ENCODE data around the genes TMEM132E and RASL10B.

DNA sequence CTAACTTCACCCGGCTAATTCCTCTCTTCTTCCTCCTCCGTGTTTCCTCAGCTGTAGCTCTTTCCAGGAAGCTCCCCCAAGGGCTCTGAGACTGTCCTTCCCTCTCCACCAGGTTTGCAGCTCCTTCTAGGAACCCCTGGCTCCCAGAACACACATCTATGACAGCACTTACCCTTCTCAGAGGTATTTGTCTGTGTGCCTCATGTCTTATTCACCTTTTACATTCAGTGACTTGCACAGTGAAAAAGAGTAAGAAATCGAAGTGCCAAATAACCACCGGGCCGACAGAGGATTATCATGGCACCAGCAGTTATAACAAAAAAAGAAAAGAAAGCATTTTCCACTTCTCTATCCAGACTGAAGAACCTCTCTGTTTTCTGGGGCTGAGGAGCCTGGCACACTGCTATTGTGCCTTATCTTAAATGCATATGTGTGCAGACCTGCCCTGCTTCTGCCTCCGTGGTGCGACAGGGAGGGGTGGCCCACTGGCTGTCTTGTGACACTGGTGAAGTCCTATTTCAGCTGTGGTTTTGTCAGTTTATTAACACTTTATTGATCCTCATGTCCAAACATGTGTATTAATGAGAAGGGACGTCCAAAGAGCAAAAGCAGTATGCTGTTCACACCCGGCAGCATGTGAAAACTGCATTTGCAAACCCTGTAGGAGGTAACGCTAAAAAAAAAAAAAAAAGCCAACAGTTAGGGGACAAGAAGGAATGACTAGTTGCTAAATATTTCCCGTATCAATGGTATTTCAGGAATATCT, 55.3 kb downstream of the CDK5R1 start:
- PRO-cap = no peak
- RAMPAGE, long total RNA, 4 experiments = no peak in any of the 4 experiments

GRCh38 chr17:32621135-32622340, 134.7 kb downstream of the CDK5R1 start:
- PRO-cap = no peak
- RAMPAGE, long total RNA, 4 experiments = no peak in any of the 4 experiments

- PRO-cap = no peak
- RAMPAGE, long total RNA, 4 experiments = no peak in any of the 4 experiments
Observed at GRCh38 chr17:32748230-32749097, 128.5 kb downstream of the MYO1D start.

DNA sequence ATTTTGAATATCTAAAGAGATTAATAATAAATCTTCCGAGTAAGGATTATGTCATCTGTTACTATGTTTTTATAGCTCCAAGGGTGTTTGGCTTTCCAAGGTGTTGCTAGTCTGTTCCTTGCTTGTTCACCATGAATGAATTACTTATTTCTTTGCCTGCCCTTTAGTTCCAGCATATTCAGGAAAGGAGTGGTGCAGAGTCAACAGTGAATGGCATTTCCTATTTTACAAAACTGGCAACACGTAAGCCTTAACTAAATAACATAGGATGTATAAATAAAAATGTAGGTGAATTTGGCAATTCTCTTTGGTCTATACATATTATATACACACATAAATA, 70.3 kb downstream of the MYO1D start:
- PRO-cap = no peak
- RAMPAGE, long total RNA, 4 experiments = no peak in any of the 4 experiments

GRCh38 chr17:32874293-32874747, 2.6 kb downstream of the MYO1D start:
- PRO-cap = no peak
- RAMPAGE, long total RNA, 4 experiments = no peak in any of the 4 experiments

DNA sequence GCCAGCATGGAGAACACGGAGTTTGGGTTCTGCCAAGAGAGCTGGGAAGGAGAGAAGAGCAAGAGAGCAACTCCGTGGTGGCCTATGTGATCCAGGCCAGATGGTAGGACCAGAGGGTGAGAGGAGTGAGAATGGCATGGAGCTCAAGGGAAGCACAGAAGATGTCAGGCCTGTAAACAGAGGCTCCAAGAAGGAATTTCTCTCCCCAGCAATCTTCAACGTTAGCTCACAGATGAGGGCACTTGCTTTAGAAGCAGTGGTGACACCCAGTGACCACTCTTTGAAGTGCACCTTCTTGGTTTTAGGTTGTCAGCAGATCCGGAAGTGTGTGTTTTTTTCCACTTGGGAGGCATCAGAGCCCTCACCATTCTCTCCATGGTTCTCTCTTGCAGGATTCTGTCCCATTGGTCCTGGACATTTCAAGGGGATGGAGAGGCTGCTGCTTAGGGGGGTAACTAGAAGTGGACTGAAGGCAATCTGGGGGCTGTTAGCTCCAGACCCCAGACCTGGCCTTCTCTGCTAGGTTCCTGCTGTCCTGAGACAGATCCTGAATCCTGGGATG, 18.1 kb upstream of the TMEM98 start:
- PRO-cap = no peak
- RAMPAGE, long total RNA, 4 experiments = no peak in any of the 4 experiments

DNA sequence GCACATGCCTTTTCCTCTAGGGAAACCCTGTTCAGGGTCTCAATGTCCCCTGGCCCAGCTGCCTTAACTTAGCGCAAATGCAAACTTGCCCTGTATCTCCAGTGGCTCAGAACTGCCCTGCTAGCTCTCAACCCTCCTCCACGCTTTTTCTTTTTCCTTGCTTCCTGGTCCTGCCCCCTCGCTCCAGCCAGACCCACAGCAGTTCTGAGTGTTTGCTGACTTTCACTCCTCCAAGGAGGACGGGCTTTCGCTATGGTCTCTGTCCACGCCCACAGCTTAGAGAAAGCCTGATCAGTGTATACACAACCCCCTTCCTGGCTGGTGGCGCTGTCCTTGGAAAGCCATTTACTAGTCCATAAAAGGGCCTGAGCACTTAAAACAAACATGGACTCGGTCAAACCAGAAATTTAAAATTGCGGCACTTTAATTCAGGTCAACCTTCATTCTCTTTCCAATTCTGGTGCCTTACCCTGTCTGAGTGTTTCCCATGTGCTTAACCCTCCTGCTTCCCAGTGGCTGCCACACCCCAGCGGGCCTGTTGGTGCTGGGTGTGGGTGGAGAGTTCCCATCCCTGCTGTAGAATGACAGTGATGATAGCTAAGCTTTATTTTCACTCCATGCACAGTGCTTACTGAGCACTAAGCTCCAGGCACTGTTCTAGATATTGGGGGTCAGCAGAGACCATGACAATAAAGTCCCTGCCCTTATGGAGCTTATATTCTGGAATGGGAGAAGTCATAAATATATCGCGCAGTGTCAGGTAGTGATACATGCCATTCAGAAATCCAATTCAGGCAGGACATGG, 15.5 kb upstream of the TMEM98 start:
- PRO-cap = no peak
- RAMPAGE, long total RNA, 4 experiments = no peak in any of the 4 experiments

GRCh38 chr17:34132206-34132579, 122.9 kb upstream of the CCL2 start:
- PRO-cap = no peak
- RAMPAGE, long total RNA, 4 experiments = no peak in any of the 4 experiments

DNA sequence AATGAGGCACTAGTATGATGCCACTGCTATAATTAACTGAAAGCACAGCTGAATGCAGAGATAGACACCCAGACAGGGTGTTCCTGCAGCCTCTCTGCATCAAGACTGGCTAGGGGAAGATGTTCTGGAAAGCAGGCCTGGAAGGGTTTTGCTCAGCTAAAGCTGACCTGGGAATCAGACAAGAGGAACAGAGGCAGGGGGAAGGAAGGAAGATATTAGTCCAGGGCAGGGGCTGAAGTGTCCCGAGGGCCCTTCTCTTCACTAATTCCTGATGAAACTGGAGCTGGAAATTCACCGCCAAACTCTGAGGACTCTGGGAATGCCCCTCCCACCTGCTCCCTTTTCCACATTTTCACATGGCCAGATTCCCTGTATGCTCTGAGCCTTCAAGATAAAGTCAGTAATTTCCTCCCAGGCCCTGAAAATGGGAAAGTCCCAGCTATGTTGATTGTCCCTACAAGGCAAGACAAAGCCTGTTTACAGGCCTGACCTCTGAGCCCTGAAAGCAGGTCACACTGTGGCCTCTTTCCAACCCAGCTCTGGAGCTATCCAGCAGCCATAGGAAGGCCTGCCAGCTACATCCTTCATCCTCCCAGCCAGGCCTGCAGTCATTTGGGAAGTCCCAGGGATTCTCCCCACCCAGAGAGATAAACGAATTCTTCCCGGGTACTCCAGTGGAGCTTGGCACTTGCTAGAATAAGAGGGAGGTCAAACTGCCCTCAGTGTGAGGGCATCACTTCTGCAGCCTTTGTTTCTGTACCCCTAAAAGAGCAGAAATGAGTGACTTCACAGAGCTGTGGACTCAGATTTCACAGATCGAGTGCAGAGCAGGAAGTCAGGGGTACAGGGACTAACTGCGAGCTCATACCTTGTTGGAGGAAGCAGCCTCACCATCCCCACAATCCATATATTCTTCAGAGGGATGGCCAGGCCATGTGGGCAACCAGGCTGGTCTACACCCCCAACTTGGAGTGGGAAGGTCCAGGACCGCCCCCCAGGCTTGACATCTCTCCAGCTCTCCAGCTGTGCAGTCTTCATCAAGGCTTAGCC, 19.6 kb upstream of the CCL2 start:
- PRO-cap = no peak
- RAMPAGE, long total RNA, 4 experiments = no peak in any of the 4 experiments

GRCh38 chr17:34579123-34579749, at the start of gene TMEM132E:
TMEM132E (plus strand) TSS chr17:34579582.
- PRO-cap = no peak
- RAMPAGE, long total RNA, 4 experiments = no peak in any of the 4 experiments

GRCh38 chr17:34580586-34581442, 1.4 kb downstream of the TMEM132E start:
- PRO-cap = no peak
- RAMPAGE, long total RNA, 4 experiments = no peak in any of the 4 experiments

DNA sequence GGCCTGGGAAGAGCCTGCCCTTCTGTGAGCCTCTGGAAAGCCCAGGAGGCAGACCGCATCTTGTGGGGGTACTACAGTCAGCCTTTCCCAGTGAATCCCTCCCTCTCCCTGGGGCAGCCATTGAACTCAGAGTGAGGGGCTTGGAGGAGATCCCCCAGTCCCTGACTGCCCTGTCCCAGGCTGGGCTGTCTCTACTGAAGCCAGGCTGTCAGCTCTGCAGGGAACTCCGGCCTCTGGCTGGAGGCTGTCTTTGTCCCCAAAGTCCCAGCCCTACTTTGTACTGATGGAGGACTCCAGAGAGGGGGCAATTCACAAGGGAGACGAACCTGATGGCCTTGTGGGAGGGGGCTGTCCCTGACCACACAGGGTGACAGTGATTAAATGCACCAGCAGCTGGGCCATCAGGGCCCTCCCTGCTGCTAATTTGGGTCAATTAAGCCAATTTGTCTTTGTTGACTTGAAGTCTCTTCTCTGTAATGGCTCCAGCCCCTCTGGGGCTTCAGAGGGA, 21.9 kb downstream of the TMEM132E start:
- PRO-cap = no peak
- RAMPAGE, long total RNA, 4 experiments = no peak in any of the 4 experiments

DNA sequence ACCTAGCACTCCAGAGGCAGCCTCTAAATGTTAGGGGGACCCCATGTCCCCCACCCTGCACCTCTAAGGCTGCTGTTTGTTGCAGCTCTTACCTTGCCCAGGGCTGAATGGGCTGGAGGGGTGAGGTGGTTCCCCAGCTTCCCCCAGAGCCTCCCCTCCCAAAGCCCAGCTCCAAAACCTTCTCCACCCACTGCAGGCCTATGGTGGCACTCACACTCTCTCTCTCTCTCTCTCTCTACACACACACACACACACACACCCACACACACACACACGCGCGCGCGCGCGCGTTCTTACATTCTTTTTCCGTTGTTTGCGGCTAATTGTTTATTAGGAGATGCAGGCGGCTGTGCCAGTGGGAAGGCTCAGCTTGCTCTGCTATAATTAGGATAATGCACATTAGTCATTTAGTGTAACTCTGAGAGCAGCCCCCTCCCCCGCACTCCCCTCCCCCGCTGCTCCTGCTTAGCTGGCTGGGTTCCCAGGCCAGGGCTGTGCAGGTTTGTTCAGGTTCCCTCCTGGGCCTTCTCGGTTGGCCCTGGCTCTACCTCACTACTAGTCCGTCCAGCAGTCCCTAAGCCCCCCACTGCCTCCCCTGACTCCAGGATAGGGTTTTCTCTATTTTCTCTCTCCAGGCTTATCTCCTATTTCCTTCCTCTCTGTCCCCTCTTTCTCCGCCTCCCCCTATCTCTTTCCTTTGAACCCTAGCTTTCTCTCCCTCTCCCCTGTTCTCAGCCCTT, 33.7 kb downstream of the TMEM132E start:
- PRO-cap = no peak
- RAMPAGE, long total RNA, 4 experiments = no peak in any of the 4 experiments

DNA sequence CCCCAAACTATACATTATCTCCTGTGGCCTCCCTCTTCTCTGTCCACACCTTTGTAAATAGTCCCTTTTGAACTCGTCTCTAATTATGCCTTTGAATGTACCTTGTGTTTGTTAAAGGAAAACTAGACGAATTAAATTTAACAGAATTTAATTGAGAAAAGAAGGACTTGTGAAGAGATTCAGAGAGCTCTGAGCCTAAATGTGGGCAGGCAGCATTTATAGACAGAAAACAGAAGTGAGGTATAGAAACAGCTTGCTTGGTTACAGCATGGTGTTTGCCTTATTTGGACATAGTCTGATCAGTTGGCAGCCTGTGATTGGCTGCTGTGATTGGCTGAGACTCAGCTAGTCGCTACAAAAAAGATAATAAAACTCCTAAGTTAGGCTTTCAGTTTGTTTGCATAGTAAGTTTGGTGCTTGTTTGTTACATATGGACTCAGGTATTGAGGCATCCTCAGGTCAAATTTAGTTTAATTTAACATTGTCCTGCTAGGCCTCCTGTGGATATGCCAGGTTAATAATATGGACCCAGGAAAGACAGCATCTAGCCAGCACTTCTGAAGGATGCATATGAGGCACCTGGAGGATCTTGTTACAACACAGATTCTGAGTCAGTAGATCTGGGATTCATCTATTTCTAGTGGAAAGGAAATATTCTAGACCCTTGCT, 43.3 kb downstream of the SLFN5 start:
- PRO-cap = no peak
- RAMPAGE, long total RNA, 4 experiments = no peak in any of the 4 experiments

DNA sequence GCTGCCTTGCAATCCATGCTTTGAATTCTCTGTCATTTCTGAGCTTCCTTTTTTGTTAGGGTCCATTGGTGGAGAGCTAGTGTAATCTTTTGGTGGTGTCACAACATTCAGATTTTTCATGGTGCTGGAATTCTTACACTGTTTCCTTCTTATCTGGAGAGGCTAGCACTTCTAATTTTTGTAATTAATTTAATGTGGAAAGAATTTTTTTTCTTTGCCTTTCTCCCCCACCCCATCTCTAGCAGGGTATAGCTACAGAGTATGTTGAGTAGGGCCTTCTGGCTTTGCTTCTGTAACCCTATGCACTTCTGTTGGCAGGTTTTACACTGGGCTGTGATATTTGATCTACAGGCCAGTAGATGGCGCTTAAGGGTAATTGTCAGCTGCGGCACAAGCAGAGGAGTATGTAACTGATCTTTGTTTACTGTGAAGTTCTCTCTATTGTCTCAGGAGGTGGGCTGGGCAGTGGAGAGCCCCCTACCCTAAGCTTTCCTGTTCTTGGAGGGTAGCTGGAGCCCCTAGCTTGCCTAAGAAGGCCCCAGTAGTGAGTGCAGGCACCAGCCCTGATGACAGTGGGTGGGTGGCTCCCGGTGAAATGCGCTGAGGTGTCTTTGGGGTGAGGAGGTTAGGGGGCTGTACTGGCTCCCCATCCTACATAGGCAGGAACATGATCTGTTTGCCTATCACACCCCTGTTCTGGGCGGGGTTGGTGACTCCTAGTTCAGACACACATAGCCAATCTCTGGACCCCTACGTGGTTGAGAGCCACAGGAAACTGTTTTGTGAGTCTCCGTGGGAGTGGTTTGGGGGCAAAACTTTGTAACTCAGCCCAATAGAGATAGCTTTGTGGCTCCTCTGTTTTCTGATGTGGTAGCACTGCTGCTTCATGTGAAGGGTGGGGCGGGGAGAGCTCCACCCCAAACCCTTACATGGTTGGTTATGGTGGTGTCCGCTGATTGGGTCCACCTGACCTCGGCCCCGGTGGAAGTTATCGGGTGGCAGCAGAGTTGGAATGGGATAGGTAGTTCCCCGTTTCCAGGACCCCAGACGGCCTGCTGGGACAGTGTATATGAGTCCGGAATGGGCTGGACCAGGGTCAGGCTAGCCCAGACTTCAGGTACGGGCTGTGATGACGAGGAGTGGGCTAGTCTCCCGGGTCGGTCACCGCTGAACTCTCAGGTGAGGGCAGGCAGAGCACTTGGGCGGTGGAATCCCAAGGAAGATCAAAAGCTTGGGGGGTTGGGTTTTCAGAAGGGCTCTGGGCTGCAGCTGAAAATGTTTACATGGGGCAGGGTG, 60.4 kb downstream of the SLFN11 start:
- PRO-cap = no peak
- RAMPAGE, long total RNA, 4 experiments = no peak in any of the 4 experiments

- PRO-cap = no peak
- RAMPAGE, long total RNA, 4 experiments = no peak in any of the 4 experiments
Observed at GRCh38 chr17:35314799-35315854, 58.3 kb downstream of the SLFN11 start.

- PRO-cap = no peak
- RAMPAGE, long total RNA, 4 experiments = no peak in any of the 4 experiments
Observed at GRCh38 chr17:35433564-35434023, 1.3 kb upstream of the SLFN12 start.

GRCh38 chr17:35731355-35732115, at the start of gene RASL10B:
RASL10B (plus strand) TSS chr17:35731639.
- PRO-cap = no peak
- RAMPAGE, long total RNA, 4 experiments = no peak in any of the 4 experiments

DNA sequence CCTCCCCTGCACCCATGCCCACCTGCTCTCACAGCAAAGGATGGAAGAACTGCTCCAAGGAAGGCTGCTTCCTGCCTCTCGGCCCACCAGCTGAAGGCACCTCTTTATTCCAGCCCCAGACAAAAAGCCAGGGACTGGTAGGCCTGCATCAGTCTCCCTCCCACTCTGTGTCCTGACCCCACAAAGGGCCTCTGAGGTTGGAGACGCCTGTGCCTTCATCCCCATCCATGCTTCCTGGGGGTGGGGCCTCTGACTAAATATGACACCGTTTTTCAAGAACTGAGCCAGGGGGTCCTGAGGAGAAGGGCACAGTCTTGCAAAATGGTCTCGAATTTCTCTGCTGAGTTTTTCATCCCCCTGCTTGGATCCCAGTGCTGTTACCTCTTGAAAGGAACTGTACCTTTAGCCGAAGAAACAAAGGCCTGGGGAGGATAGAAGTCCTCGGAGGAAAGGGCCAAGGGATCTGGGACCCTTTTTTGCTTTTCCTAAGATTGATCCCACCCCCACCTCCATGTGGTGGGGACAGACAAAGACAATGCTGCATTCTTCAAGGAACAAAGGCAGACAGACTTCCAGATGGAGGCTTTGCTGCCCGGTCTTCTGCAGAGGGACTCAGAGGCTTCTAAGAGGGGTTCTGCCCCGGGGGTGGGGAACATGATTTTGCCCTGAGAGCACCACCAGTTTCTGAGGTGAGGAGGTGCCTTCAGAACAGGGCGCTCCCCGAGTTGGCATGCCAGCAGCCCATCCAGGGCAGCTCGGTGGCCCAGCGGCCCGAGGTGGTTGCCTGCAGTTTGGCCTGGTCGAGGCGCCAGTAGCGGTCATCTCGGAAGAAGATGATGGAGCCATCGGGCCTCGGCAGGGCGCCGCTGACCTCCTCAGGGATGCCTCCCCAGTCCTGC, 5.4 kb downstream of the C17orf50 start:
- PRO-cap = no peak
- RAMPAGE, long total RNA, 4 experiments = no peak in any of the 4 experiments

DNA sequence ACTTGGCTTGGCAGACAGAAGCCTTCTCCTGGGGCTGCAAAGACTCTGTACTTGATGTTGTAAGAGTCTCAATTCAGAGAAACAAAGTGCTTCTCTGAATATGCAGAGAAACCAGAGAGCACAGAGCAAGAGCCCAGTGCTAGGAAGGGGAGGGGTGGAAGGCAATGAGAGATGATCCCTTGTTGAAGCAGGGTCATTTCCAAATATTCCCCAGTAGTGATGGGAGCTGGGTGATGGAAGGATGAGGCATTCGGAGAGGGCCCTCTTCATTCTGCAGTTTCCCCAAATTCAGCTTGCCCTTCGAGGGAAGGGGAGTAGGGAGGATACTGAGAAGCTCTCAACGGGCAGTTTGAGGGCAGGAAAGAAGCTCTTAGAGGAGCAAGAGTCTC, 2.1 kb downstream of the MMP28 start:
- PRO-cap = no peak
- RAMPAGE, long total RNA, 4 experiments = no peak in any of the 4 experiments

Measured in sigmoid colon (tissue), 4 donors.